B cell (primary cell): ENCODE measurements around the genes PIGK, MIGA1 and TTLL7.

DNA sequence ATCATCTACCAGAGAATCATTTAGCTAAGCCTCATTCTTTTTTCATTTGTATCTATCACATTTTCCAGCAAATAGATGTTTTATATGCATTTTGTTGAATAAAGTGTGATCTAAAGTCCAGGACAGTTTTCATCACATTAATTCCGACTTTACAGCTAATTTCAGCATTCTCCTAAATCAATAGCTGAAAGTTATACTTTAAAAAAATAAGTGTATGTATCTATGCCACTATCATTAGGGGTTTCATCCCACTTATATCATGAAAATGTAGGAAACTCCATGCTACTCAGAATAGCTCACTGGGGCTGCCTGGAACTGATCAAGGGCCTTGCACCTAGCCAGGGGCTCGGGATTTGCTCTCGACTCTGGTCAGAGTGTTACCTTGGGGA is 54.4 kb downstream of the ERICH3 start:
- PRO-cap = unidirectional peak, plus-strand start at position 294 of the sequence
- CAGE, long polyA plus RNA = no peak

DNA sequence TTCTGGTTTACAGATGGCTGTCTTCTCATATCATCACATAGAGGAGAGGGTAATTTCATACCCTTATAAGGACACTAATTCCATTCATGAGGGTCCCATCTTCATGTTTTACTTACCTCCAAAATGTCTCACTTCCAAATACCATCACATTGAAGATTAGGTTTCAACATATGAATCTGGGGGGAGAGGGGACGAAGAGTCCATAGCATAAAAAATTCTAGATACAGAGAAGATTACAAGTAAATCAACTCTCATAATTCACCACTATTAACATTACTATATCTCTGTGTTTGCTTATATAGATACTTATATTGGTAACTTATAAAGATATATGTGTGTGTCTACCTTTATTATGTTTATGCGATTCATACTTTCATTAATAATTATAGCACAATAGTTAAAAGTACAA is 88.9 kb downstream of the TYW3 start:
- PRO-cap = no peak
- CAGE, long polyA plus RNA = no peak

GRCh38 chr1:75677456-75677847 is 47.1 kb upstream of the ACADM start:
- PRO-cap = no peak
- CAGE, long polyA plus RNA = no peak

GRCh38 chr1:75789114-75789630 is 3.1 kb downstream of the RABGGTB start:
- PRO-cap = unidirectional peak, plus-strand start at chr1:75789477
- CAGE, long polyA plus RNA = no peak

- PRO-cap = no peak
- CAGE, long polyA plus RNA = no peak
Observed at GRCh38 chr1:76138009-76138682, 63.6 kb downstream of the ST6GALNAC3 start.

GRCh38 chr1:76474017-76474527 is 393.2 kb upstream of the ST6GALNAC5 start:
- PRO-cap = no peak
- CAGE, long polyA plus RNA = no peak

DNA sequence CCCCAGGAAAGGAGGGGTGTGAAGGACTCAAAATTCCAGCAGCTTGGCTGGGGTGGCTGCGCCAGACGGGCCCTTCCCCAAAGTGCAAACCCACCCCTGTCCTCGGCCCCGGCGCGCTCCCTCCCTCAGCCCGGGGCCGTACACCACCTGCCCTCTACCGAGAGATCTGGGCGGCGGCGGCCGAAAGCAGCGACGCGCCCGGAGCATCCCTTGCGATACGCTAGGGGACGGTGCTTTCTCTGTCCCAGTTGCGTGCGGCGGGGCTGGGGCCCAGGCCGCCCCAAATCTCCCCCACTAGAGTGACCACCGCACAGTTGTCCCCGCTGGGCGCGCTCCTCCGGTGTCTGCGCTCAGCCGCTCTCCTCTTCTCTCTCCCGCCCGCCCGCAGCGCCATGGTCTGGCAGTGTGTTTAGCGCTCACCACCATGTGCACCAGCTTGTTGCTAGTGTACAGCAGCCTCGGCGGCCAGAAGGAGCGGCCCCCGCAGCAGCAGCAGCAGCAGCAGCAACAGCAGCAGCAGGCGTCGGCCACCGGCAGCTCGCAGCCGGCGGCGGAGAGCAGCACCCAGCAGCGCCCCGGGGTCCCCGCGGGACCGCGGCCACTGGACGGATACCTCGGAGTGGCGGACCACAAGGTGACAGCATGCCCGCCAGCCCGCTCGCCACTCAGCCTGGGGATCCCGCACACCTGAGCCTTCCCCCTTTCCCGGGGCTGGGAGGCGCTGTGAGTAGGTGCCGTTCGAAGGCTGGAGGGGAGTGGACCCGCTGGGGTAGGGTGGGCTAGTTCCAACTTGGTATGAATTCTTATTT is 1.0 kb downstream of the ST6GALNAC5 start:
- PRO-cap = no peak
- CAGE, long polyA plus RNA = no peak

DNA sequence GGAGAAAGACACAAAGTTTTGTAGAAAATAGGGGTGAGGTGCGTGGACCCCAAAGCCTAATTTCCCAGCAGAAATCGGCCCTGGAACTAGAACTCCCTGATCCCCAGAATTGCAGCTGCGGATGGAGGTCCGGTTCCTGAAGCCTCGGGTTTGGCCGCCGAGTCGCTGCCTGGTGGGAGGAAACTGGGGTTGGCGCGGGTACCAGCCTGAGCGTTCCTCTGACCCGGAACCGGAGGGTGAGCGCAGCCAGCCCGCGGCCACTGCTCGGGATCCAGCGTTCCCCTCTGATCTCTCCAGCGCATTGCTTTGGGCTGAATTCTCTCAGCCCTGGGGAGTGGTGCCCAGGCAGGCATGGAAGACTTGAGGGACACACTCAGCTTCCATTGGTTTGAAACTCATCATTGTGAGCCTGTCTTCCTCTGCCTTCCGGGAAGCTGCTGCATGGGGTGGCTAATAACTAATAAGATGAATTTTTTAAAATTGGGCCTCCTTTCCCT is 1.7 kb downstream of the ST6GALNAC5 start:
- PRO-cap = no peak
- CAGE, long polyA plus RNA = no peak

GRCh38 chr1:77218598-77219639 is at the start of gene PIGK:
Gene PIGK (minus strand): TSS chr1:77219430.
- PRO-cap = bidirectional peak, plus-strand start at chr1:77219520, minus-strand start at chr1:77219387
- CAGE, long polyA plus RNA = no peak

DNA sequence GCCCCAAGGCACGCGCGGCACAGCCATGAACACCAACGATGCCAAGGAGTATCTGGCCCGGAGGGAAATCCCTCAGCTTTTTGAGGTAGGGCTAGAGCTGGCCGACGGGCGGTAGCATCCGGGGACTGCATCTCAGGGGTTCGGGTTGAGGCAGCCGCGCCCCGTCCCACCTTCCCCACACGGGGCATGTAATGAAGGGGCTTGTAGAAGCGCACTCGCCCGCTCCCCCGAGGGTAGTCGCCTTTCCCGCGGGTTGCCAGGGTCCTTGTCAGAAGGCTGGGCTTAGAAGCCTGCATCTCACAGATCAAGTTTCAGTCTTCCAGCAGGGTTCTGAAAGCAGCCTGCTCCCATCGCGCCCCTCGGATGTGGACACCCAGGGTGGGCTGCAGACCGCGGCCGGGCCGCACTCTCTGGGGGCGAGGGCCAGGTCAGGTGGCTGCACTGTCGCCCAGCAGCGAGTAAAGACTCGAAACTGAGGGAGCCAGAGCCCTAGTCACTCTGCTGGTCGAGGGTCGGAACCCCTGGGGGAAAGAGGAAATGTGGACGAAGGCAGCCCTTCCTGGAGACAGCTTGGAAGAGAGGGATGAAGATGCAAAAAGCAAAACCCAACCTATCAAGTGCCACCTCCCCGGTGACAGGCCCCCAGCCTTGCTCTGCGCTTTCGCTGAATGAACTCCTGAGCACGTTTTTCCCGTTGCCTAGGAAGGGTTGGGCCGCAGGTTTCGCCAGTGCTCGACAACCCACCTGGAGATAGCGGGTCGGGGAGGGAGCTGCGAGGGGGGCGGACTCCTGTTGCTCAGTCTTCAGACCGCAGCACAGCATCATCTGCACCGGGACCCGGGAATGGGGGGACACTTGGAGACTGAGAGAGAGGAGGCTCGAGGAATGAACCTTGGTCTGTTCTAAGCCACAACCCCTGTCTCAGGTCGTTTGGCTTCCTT is 740 bp downstream of the AK5 start:
- PRO-cap = no peak
- CAGE, long polyA plus RNA = no peak

DNA sequence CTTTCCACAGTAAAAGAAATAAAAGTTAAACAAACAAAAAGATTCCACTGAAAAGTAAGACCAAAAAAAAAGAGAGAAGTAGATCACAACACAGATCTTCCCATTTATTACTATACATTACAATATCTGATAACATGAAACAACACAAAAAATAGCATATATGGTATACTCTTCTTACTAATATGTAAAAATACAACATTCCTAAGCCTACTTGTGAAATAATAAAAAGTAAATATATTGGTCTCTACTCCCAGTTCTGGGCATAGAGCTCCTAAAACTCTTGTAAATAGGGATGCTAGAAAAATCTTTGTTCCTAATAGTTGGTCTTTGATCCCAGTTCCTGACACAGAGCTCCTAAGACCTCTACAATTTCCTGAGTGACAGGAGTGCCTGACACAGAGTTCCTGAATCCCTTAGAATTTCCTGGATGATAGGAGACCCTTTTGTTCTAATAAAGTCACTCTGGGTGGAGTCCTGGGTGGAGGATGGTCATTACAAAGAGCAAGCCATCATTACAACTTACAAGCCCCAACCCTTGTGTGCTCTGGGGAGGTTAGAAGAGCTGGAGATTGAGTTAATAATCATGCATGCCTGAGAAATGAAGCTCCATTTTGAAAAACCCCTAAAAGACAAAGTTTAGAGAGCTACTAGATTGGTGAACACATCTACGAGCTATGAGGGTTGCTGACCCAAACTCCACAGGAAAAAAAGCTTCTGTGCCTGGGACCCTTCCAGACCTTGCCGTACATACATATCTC is 58.4 kb downstream of the ZZZ3 start:
- PRO-cap = no peak
- CAGE, long polyA plus RNA = no peak

DNA sequence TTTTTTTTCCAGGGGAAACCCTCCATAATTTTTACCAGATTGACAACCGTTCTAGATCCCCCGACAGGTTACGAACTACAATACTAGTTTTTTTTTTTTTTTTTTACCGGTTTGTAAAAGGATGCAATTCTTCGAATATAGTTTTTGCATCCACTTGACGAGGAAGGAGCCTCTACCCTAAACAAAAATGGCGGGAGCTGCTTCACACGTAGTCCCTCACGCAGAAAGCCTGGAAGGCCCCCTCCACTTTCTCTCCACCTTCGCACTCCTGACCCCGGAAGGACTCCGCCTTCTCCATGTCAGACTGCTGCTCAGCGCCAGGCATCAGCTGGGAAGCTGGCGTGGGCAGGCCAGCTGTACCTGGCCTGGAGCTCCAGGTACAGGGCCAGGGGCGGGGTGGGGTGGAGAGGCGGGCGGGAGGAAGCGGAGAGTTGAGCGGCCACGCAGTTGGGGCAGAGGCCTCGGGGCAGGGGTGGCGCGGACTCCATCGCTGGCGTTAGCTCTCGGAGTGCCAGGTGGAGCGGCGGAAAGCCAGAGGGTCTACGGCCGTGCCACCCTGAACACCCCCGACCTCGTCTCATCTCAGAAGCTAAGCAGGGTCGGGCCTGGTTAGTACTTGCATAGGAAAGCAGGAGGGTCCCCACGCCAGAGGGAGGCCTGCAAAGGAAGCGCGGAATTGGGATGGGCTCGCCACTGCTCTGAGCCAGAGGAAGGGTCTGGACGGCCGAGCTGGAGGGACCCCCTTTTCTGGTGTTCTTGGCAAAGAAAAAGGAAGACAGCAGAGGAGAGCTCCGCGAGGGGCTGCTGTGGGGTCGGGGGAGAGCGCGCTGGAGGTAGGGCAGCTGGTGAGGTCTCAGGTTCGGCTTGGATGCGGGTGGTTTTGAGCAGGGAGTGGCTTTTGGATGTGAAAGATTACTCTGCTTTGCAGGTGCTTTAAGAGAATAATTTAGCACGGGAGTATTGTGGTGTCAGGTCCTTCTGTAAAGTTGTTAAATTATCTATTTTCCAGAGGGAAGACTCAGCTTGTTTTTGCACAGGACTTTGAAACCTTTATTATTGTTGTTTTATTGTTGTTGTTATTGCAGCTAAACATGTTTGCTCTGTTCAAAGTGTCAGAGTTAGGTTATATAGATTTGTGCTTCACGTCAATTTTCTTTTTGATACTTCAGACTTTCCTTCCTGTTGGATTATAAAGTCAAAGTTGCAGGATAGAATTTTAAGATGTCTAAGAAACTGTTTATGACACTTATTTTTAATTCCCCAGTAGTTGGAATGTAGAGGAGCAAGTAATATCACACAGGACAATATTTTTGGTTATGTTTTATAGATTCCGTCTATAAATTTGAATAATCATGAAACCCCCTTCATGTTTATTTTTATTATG is at the start of gene MIGA1:
Gene MIGA1, plus strand, starts transcription at position 290 of the 1,384 bp plus-strand sequence.
- PRO-cap = unidirectional peak, plus-strand start at position 280 of the sequence; bidirectional peak, plus-strand start at position 446 of the sequence, minus-strand start at position 485 of the sequence; unidirectional peak, minus-strand start at position 872 of the sequence
- CAGE, long polyA plus RNA = no peak

GRCh38 chr1:78075616-78076032 is 29.9 kb downstream of the GIPC2 start:
- PRO-cap = no peak
- CAGE, long polyA plus RNA = no peak

- PRO-cap = no peak
- CAGE, long polyA plus RNA = no peak
Observed at GRCh38 chr1:78223233-78223958, 177.6 kb downstream of the GIPC2 start.

- PRO-cap = no peak
- CAGE, long polyA plus RNA = no peak
Observed at GRCh38 chr1:81414248-81414623, 386.5 kb upstream of the ADGRL2 start.

DNA sequence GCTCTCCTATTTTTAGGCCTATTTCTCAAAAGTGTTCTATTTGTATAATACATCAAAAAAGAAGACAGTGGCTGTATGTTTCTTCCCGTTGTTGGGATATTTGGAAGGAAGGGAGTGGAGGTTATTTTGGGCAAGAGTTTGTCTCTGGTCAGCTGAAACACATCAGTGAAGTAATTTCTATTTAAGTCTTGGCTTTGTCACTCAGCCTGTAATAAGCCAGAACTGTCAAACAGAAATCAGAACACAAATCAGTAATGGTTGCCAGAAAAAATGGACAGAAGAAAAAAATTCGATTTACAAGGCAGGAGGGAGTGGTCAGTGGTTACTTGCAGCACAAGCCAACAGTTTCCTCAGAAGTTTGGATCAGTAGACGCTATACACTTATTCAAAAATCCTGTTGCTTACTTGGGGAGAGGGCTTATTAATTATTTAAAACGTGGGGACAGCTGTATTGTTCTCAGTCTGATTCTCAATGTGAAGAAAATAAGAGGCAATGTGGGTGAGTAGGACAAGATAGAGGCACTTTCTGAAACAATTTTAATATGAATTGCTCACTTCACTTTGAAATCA is 307.2 kb upstream of the ADGRL2 start:
- PRO-cap = no peak
- CAGE, long polyA plus RNA = no peak

DNA sequence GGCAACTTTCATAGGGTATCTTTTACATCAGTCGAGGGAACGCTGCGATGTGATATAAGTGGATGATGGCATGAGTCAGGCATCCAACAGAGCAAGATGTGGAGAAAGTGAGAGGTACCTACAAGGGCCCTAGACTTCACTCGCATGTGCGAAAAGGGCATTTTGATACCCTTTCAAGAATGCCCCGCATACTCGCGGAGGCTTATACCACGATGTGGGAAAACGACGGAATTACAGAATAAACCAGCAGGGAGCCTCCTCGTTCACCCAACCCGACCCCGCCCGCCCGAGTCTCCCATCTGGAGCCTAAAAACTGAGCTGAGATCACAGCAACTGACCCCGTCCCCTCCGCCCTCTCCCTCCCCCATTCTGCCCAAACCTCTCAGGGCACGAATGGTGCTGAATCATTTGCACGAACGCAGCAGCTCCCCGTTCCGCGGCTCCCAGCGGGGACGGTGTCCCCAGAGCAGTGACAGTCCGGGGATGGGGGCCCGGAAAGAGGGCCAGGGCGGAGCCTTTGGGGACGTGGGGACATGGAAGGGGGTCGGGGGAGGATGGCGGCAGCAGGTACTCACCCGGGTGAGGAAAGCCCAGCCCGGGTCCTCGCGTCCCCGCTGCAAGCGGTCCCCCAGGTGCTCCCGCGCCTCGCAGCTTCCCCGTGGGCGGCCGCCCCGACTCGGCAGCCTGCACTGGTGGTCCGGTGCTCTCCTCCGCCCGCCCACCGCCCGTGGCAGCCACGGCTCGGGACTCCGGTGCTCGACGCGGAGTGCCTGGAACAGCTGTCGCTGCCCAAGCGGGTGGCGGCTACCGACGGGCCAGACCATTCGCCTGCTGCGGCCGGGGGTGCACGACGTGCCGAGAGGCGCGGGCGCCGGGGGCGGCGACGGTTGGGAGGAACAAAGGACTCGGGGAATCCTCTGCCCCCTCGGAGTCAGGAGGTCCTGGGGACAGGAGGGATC is at the start of gene TTLL7:
Gene TTLL7, minus strand, starts transcription at position 777 of the 959 bp plus-strand sequence.
- PRO-cap = no peak
- CAGE, long polyA plus RNA = no peak

DNA sequence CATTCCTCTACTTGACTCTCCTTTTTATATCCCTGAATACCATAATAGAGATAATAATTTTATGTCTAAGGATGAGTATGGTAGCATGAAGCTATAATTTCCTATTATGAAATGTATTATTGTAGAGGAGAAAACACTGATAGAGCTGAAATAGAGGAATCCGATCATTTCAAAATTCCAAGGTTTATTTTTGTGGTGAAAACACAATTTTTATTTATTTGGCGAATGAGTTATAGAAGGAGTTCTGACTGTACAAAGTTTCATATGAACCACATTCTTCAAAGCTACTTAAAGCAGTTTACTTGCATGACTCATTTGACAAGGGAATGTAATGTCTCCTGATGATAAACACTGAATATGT is 2.2 kb downstream of the PRKACB start:
- PRO-cap = no peak
- CAGE, long polyA plus RNA = no peak

- PRO-cap = no peak
- CAGE, long polyA plus RNA = no peak
Observed at GRCh38 chr1:84366734-84367075, 31.6 kb upstream of the DNASE2B start.

GRCh38 chr1:84437218-84437826 is 39.0 kb downstream of the DNASE2B start:
- PRO-cap = bidirectional peak, plus-strand start at chr1:84437528, minus-strand start at chr1:84437436
- CAGE, long polyA plus RNA = no peak